Endothelial cell of umbilical vein (primary cell): ENCODE measurements around the genes RAD54L and CYP4B1.

GRCh38 chr1:46027868-46028607 lies 104.4 kb downstream of the PIK3R3 start:
- PRO-cap: no peak
CAGE:
- cytosol, long polyA minus RNA: no peak
- cytosol, long polyA plus RNA: no peak
- long polyA plus RNA: no peak
- nucleus, long polyA minus RNA: no peak
- nucleus, long polyA plus RNA: no peak

DNA sequence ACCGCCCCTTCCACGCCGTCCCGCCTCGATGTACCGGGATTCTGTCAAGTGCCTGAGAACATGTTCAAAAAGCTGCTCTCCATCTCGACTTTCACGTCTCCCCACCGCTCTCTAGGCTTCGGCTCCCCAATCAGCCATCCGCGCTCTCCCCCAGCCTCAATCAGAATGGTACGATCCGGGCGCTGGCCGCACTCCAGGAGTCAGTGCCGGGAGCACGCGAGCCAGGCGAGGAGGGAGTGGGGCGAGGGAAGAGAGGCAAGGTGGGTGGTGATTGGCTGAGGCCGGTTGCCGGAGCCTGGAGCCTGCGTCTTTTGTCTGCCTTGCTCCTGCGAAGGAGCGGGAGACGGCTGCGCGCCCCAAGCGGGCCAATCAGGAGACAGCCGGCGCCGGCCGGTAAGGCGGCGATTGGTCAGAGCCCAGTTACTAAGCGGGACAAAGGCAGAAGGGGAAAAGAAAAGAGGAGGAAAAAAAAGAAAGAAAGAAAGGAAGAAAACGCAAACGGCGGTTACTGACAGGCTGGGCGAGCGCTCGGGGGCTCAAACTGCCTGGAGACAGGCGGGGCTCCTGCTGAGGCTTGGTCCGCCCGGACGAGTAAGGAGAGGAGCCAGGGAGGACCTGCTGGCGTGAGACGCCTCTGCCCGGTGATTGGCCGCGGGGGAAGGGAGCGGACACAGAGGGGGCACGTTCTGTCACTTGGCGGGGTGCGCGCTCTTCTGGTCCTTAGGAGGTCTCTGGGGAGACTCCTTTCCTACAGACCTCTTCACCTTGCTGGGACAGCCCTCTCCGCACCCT lies 517 bp upstream of the PIK3R3 start:
- PRO-cap: bidirectional peak, plus-strand start at position 339 of the sequence, minus-strand start outside the sequence; bidirectional peak, plus-strand start at position 539 of the sequence, minus-strand start at position 593 of the sequence; bidirectional peak, plus-strand start at position 692 of the sequence, minus-strand start at position 647 of the sequence
CAGE:
- cytosol, long polyA minus RNA: no peak
- cytosol, long polyA plus RNA: no peak
- long polyA plus RNA: no peak
- nucleus, long polyA minus RNA: start-site peak on the minus strand centred at position 161 of the sequence, 89 bp wide, 36 reads
- nucleus, long polyA plus RNA: no peak

DNA sequence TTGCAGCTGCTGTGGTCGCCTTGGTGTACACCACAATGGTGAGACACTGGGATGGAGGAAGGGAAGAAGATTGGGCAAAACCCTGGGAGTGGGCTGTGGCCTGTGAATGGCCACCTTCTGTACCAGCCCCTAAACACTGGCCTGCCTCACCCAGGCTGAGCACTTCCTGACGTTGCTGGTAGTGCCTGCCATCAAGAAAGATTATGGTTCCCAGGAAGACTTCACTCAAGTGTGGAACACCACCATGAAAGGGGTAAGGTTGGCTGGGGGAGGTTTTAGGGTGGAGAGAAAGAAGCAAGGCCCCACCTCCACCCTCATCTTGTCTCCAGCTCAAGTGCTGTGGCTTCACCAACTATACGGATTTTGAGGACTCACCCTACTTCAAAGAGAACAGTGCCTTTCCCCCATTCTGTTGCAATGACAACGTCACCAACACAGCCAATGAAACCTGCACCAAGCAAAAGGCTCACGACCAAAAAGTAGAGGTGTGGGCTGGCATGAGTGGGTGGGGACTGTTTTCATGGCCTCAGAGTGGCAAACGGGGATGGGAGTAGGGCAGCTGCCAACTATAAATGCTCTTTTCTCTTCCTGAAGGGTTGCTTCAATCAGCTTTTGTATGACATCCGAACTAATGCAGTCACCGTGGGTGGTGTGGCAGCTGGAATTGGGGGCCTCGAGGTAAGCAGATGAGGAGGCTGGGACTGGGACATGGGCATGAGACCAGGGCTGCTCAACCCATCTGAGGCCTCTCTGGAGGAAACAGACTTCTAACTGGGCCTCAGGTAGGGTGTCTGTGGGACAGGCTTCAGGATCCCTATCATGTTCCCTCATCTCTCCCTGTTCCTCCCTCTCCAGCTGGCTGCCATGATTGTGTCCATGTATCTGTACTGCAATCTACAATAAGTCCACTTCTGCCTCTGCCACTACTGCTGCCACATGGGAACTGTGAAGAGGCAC lies 8.6 kb upstream of the P3R3URF start:
- PRO-cap: no peak
CAGE:
- cytosol, long polyA minus RNA: no peak
- cytosol, long polyA plus RNA: no peak
- long polyA plus RNA: no peak
- nucleus, long polyA minus RNA: no peak
- nucleus, long polyA plus RNA: no peak

DNA sequence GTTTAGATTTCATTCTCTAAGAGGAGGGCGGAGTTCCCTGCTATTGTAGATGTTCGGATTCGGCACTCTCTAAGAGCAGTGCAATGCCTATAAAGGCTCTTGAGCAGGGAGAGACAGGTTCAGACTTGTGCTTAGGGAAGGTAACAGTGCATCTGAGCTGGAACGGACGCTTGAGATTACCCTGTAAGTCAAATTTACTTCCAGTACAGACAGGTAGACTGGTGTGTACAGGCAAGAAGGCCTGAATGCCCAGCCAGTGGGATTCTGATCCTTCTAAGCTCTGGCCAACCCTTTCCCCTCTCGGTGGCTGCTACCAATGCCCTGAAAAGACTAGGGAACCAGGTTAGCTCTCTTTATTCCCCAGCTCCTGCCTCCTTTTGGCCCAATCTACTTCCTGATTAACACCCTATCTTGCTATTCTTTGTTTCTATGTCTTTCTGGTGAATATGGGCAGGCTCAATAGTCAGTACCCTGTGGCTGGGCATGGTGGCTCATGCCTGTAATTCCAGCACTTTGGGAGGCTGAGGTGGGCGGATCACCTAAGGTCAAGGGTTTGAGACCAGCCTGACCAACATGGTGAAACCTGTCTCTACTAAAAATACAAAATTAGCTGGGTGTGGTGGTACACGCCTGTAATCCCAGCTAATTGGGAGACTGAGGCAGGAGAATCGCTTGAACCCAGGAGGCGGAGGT lies 15.6 kb downstream of the LURAP1 start:
- PRO-cap: no peak
CAGE:
- cytosol, long polyA minus RNA: no peak
- cytosol, long polyA plus RNA: no peak
- long polyA plus RNA: no peak
- nucleus, long polyA minus RNA: no peak
- nucleus, long polyA plus RNA: no peak

- PRO-cap: bidirectional peak, plus-strand start at chr1:46247763, minus-strand start at chr1:46247377
CAGE:
- cytosol, long polyA minus RNA: start-site peak on the plus strand at chr1:46247688-46247716, 42 reads; start-site peak on the plus strand at chr1:46247771-46247784, 11 reads
- cytosol, long polyA plus RNA: no peak
- long polyA plus RNA: no peak
- nucleus, long polyA minus RNA: no peak
- nucleus, long polyA plus RNA: no peak
Measured at GRCh38 chr1:46247559-46248685, at the start of gene RAD54L. Gene RAD54L (plus strand): TSS chr1:46247763.

- PRO-cap: no peak
CAGE:
- cytosol, long polyA minus RNA: no peak
- cytosol, long polyA plus RNA: no peak
- long polyA plus RNA: no peak
- nucleus, long polyA minus RNA: no peak
- nucleus, long polyA plus RNA: no peak
Measured at GRCh38 chr1:46349519-46349958, 8.9 kb downstream of the NSUN4 start.

- PRO-cap: no peak
CAGE:
- cytosol, long polyA minus RNA: no peak
- cytosol, long polyA plus RNA: no peak
- long polyA plus RNA: no peak
- nucleus, long polyA minus RNA: no peak
- nucleus, long polyA plus RNA: no peak
Measured at GRCh38 chr1:46369980-46370456, 24.1 kb upstream of the FAAH start.

- PRO-cap: no peak
CAGE:
- cytosol, long polyA minus RNA: no peak
- cytosol, long polyA plus RNA: no peak
- long polyA plus RNA: no peak
- nucleus, long polyA minus RNA: no peak
- nucleus, long polyA plus RNA: no peak
Measured at GRCh38 chr1:46644933-46645603, 23.1 kb downstream of the ATPAF1 start.

DNA sequence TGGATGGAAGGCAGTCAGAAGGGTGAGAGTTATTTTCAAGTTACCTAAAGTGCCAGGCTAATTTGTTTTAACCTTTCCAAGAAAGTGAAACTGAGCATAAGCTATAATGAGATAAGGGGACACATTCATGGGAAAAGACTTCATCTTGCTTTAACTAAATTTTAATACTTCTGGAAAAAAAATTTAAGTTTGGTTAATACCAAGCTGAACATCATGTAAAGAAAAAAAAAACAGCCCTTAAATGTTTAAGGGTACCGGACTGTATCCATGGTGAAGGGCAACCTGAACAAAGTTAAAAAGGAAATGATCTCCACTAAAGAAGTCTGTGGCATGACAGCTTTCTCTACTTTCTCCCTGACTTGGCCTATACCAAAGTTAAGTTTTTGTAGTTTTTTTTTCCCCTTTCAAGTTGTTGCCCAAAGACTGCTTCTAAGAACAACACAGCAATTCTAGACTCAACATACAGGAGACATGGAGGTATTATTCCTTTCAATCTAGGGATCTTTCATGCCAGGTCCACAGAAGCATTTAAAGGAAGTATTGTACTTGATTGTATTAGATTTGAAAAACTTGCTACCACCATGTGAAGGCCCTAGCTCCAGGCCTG lies 5.1 kb downstream of the TEX38 start:
- PRO-cap: no peak
CAGE:
- cytosol, long polyA minus RNA: start-site peak on the minus strand centred at position 270 of the sequence, 204 bp wide, 16 reads
- cytosol, long polyA plus RNA: no peak
- long polyA plus RNA: no peak
- nucleus, long polyA minus RNA: no peak
- nucleus, long polyA plus RNA: no peak

GRCh38 chr1:46718107-46718976 lies 572 bp downstream of the EFCAB14 start:
- PRO-cap: no peak
CAGE:
- cytosol, long polyA minus RNA: no peak
- cytosol, long polyA plus RNA: no peak
- long polyA plus RNA: no peak
- nucleus, long polyA minus RNA: no peak
- nucleus, long polyA plus RNA: no peak

- PRO-cap: no peak
CAGE:
- cytosol, long polyA minus RNA: no peak
- cytosol, long polyA plus RNA: no peak
- long polyA plus RNA: no peak
- nucleus, long polyA minus RNA: no peak
- nucleus, long polyA plus RNA: no peak
Measured at GRCh38 chr1:46798813-46799356, at the start of gene CYP4B1. Gene CYP4B1 (plus strand): TSS chr1:46799046.

DNA sequence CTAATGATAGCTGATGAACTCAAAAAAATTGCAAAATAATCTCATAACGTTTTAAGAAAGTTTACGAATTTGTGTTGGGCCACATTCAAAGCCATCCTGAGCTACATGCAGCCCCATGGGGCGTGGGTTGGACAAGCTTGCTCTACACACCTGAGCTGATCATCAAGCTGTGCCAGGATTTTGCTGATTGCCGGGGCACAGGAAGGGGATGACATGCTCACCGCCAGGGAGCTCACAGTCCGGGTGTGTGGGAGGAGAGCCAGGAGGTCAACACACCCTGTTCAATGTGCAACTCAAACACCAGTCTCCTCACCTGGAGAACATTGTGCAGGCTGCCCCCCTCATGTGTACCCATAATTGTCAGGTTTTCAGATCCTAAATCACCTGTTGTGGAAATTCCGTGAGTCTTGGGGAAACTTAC lies 1.0 kb downstream of the CYP4A11 start:
- PRO-cap: no peak
CAGE:
- cytosol, long polyA minus RNA: no peak
- cytosol, long polyA plus RNA: no peak
- long polyA plus RNA: no peak
- nucleus, long polyA minus RNA: no peak
- nucleus, long polyA plus RNA: no peak

DNA sequence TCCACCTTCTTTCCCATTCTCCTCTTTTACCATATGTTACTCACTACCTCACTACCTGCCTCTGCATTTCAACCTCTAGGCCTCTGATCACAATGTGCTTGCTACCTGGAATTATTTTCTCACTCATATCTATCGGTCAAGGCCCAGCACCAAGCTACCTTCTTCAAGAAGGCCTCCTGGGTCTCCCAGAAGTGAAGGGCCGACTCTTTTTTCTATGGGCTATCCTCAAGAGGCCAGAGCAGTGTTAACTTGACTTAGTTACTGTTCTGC lies 1.7 kb downstream of the CYP4A22 start:
- PRO-cap: no peak
CAGE:
- cytosol, long polyA minus RNA: no peak
- cytosol, long polyA plus RNA: no peak
- long polyA plus RNA: no peak
- nucleus, long polyA minus RNA: no peak
- nucleus, long polyA plus RNA: no peak

DNA sequence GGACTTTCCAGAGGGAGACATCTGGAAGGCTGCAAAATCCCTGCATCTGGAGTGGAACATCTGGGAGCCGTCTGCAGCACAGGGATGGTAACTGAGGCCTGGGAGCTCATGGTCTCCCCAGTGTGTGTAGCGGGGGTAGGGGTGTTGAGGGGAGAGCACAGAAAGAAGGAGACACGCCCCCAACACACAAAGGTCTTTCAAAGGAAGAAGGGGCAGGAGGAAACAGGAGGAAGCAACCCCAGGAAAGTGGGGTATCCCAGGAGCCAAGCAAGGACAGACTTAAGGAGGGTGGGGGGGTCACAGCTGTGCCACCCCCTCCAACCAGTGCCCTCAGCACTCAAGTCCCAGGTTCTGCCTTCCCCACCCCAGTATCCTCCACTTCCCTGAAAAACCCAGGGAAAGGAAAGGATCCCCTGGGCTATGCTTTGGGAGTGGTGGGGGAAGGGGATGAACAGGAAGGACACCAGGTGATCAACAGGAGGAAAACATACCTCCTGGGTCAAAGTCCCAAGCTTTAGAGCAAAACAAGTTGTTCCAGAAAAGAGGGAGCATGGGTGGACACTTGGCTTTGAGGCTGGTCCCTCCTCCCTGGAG lies 2.4 kb upstream of the PDZK1IP1 start:
- PRO-cap: no peak
CAGE:
- cytosol, long polyA minus RNA: no peak
- cytosol, long polyA plus RNA: no peak
- long polyA plus RNA: no peak
- nucleus, long polyA minus RNA: no peak
- nucleus, long polyA plus RNA: no peak

DNA sequence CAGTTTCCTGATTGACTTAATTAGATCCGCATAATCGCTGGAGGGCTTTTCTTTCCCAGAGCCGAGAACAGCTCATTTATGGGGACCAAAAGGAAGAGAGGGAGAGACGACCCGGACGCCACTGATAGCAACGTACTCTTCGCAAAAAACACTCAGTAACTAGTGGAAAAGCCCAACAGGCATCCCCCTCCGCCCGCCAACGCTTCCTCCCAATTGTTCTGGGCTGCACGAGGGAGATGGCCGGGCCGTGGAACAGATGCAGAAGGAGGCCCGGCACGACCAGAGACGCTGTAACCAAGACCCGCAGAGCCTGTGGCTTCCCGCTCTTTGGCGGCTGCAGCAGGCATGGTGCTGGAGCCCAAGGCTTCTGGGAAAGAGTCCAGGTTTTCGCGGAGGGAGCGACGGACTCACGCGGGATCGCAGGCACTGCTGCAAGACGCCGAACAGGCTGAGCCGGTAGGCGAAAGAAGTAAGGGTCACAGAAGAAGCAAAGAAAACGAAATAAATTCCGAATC lies 3.6 kb upstream of the FOXD2 start:
- PRO-cap: no peak
CAGE:
- cytosol, long polyA minus RNA: no peak
- cytosol, long polyA plus RNA: no peak
- long polyA plus RNA: no peak
- nucleus, long polyA minus RNA: no peak
- nucleus, long polyA plus RNA: no peak

GRCh38 chr1:47577979-47578692 lies 140.3 kb downstream of the FOXD2 start:
- PRO-cap: no peak
CAGE:
- cytosol, long polyA minus RNA: no peak
- cytosol, long polyA plus RNA: no peak
- long polyA plus RNA: no peak
- nucleus, long polyA minus RNA: no peak
- nucleus, long polyA plus RNA: no peak

DNA sequence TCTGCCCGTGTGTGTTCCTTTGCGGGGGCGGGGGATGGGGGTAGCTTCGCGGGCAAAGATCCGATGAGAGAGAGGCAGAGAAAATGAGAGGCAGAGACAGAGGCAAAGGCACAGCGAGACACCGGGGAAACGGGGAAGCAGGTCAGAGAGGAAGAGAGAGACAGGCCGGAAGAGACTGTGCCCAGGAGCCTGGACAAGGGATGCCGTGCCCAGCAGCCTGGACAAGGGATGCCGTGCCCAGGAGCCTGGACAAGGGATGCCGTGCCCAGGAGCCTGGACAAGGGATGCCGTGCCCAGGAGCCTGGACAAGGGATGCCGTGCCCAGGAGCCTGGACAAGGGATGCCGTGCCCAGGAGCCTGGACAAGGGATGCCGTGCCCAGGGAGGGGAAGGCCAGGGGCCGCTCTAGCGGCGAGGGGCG lies 270.4 kb downstream of the FOXD2 start:
- PRO-cap: no peak
CAGE:
- cytosol, long polyA minus RNA: no peak
- cytosol, long polyA plus RNA: no peak
- long polyA plus RNA: no peak
- nucleus, long polyA minus RNA: no peak
- nucleus, long polyA plus RNA: no peak

DNA sequence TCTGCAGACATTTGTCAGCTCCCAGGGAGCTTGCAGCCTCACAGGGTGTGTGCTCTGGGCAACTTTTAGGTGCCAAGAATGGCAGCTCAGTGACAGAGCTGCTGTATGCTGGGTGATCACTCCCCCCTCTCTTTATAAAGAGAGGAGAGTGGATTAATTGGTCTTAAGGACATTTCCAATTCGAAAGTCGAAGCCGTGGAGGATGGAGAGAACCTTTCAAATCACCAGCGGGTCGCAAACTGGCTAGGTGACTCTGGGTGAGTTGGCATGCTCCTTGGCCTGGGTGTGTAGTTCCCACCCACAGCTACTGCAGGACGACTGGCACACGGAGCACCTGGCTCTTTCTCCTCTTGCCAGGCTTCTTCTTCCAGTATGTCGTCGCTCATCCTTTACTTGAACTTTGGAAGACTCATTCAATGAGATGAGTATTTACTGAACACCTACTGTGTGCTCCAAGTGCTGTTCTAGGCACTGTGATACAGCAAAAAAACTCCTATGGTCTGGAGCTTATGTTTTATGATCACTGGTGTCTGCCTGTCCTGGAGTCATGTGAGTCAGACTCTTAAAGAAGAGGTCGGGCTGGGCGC lies 165.6 kb downstream of the TRABD2B start:
- PRO-cap: no peak
CAGE:
- cytosol, long polyA minus RNA: no peak
- cytosol, long polyA plus RNA: no peak
- long polyA plus RNA: no peak
- nucleus, long polyA minus RNA: no peak
- nucleus, long polyA plus RNA: no peak

- PRO-cap: no peak
CAGE:
- cytosol, long polyA minus RNA: no peak
- cytosol, long polyA plus RNA: no peak
- long polyA plus RNA: no peak
- nucleus, long polyA minus RNA: no peak
- nucleus, long polyA plus RNA: no peak
Measured at GRCh38 chr1:47871636-47872258, 125.4 kb downstream of the TRABD2B start.

DNA sequence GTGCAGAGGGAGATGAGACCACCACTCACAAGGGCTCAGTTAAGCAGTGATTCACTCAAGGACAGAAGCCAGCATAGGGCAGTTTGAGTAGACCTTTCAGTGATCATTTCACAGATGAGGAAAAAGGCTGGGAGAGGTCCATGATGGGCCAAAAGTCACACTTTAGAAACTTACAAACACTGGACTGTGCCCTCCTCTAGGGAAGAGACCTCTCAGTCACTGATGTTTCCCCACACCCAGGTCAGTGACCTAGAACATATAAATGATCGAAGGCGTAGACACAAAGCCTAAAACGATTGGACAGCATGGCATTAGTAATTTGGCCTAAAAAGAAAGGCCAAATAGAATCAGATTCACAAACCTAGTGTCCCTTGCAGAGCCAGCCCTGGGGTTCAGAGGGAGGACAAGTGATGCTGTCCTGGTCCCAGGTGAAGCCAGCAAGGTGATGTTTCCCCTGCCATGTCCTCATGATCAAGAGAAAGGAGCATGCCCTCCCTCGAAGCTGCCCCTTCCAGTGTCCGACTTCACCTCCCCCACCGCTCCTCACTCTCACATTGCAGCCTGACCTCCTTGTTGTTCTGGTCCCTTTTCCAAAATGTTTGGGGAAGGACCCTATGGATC lies 27.7 kb downstream of the TRABD2B start:
- PRO-cap: no peak
CAGE:
- cytosol, long polyA minus RNA: no peak
- cytosol, long polyA plus RNA: no peak
- long polyA plus RNA: no peak
- nucleus, long polyA minus RNA: no peak
- nucleus, long polyA plus RNA: no peak